T-cell (primary cell): ENCODE measurements around the genes UBR2 and CUL7.

- PRO-cap, 7 experiments: peak in 1 of 7 experiments; most common minus-strand start chr6:42281699 (in 1)
These were observed 63.7 kb upstream of the MRPS10 start for GRCh38 chr6:42281065-42282069.

DNA sequence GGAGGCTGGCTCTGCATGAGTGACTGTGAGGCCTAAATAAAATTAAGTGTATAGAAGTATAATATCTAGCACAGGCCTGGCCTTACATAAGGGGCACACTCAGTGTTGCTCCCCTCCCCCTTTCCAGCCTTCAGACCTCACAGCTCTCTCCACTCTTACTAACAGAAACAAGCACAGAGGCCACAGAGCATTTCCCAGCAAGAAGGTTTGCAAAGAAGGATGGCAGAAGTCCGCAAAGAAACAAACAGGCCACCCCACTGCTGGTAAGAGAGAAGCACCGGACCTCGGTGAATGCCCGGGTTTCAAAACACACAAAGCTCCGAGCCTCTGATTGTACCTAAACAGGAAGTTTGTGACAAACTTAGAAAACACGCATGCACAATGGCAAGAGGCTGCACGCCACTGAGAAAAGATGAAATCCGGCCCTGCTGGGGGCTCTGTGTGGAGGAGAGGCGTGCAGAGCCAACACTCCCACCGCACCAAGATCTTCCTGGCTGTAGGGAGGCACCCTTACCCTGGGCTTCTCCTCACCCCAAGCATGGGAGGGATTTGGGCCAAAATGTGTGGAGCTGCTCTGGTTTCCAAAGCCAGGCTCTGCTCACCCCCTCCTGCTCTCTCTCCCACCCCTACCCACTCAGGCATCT is 84.5 kb downstream of the TRERF1 start:
- PRO-cap, 7 experiments: peak in 1 of 7 experiments; most common plus-strand start position 422 of the sequence (in 1); most common minus-strand start position 293 of the sequence (in 1)

- PRO-cap, 7 experiments: no peak in any of the 7 experiments
These were observed 3.3 kb downstream of the TRERF1 start for GRCh38 chr6:42448443-42448825.

- PRO-cap, 7 experiments: peak in 7 of 7 experiments; most common plus-strand start chr6:42564244 (in 7); most common minus-strand start chr6:42564374 (in 5)
These were observed at the start of gene UBR2 for GRCh38 chr6:42563523-42564683. Gene UBR2 (plus strand): TSS chr6:42564029.

DNA sequence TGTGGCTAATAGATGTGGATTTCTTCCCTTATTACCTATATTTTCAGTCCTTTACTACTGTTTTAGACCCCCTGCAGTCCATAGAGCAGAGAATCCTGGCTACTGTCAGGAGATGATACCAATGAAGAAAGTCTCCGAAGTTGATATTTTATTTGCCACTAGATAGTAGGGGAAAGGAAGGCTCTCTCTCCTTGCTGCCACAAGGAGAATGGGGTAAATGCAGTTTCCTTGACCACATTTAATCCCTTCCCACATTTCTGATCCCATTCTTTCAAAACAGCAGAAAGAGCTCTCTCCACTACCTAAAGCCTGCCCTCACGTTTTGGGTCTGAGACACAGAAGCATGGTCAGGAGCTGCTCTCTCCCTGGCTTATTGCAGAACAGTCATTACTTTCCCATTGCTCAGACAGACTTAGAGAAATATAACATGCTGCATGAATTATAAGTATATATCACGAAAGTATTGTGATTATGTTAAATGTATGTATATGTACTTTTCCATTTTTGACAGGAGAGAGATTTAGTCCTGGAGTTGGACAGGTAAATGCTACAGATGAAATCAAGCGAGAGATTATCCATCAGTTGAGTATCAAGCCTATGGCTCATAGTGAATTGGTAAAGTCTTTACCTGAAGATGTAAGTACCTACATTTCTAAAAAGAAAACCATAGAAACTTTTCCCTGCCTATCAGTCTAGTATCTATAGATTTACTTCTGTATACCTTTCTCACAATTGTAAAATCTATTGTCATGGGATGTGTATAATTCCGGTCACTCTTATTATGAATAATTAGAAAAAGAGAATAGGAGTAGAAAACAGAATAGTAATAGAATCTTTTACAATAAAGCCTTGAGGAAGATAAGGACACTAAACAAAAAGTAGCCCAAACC is 77.2 kb downstream of the PRPH2 start:
- PRO-cap, 7 experiments: no peak in any of the 7 experiments

GRCh38 chr6:42766282-42766746 is 15.5 kb upstream of the BICRAL start:
- PRO-cap, 7 experiments: no peak in any of the 7 experiments

GRCh38 chr6:42783280-42784277 is 1.7 kb downstream of the BICRAL start:
- PRO-cap, 7 experiments: peak in 7 of 7 experiments; most common plus-strand start chr6:42783496 (in 6); most common minus-strand start chr6:42783414 (in 6)

GRCh38 chr6:42932998-42933912 is 4.0 kb downstream of the CNPY3 start:
- PRO-cap, 7 experiments: no peak in any of the 7 experiments

DNA sequence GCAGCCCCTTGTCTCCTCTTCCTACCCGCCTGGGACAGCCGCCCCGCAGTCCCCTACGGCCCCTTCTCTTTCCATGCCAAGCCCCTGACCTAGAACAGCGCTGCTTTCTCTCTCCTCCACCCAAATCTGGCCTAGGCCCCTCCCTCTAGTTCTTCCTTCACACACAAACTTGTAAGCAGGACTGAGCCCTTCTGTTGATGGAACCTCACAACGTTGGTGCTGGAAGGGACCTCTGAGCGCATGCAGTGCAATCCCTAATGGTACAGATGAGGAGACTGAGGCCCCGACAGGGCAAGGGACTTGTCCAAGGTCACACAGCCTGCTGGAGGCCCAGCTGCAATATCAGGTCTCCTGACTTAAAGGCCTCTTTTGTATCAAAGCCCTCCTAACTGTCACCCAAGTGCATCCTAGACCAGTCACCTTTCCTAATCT is 767 bp downstream of the PPP2R5D start:
- PRO-cap, 7 experiments: no peak in any of the 7 experiments

DNA sequence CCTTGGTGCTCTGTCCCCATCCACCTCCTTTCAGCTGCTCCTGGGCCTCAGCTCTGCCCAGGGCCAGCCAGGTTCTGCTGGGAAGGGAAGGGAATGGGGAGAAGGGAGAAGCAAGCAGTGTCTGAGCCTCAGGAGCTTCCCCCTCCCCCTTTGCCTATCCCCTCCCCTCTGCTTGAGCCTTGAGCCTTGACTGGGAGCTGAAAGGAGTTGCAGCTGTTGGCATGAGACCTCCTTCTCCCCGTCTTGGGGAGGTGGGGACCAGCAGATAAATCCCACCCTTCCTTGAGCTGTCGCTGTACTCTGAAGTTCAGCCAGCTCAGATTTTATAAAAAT is 512 bp upstream of the RRP36 start:
- PRO-cap, 7 experiments: no peak in any of the 7 experiments

- PRO-cap, 7 experiments: peak in 7 of 7 experiments; most common plus-strand start chr6:43053894 (in 3); most common minus-strand start chr6:43053799 (in 4)
These were observed at the start of gene CUL7 for GRCh38 chr6:43053206-43054154. Gene CUL7 (minus strand): TSS chr6:43053851.

GRCh38 chr6:43184290-43184650 is 2.3 kb downstream of the CUL9 start:
- PRO-cap, 7 experiments: no peak in any of the 7 experiments

GRCh38 chr6:43219956-43220687 is 9.2 kb downstream of the DNPH1 start:
- PRO-cap, 7 experiments: no peak in any of the 7 experiments

DNA sequence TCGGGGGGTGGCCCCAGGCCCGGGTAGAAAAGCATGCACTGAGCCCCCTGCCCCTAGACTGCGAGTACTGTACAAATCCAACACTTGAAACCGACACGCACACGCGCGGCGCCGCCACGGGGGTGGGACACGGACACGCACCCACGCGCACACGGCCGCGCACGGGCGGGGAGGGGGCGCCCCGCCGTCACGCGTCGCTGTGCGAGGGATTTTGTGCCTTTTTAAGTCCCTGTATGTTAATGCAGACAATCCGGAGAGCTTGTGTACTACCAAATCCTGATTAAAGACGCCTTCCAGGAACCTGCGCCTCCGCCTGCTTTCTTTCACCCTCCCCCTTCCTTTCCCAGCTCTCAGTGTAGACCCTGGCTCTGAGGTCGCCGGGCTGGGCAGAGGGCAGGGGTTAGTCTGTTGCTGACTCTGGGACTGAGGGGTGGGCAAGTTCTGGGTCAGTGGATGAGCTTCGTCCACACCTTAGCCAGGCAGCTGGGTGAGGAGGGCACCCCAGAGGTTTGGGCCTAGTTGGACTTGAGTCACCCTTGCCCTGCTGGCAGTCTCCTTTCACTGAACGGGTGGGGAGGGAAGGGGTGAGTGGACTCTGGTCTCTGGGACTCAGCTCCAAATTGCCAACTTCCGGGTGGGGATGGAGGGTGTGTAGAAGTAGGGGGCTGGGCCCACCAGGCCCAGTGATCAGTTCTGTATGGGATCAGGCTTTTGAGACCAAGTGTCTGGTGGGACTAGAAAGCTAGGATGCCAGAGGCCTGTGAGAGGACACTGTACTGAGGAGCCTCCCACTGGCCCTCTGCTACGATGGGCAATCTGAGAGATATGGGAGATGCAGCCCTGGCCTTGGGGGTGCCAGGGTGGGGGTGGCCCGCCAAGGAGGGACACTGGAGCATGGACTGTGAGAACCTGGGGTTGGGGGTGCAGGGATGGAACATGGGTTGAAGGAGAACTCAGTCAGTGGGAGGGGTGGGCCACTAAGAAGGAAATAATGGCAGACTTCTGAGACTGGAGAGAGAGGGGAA is 21.4 kb upstream of the SLC22A7 start:
- PRO-cap, 7 experiments: no peak in any of the 7 experiments

- PRO-cap, 7 experiments: no peak in any of the 7 experiments
These were observed 1.5 kb downstream of the SLC22A7 start for GRCh38 chr6:43299283-43300201.

DNA sequence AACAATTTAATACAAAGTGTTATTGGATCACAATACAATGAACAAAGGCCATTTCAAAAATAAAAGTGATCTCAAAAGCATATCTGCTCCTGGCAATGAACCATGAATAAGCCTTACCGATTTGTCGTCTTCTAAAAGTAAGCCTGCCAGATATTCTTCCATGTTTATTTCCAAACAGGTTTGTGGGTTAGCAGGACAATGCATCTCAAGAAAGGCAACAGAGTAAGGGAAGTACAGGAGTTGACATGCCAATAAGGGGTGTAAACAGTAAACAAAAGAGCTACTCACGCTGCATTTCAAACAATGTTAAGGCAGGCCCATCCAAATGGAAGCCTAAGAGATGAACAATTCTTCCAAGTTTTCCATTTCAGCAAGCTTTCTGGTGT is 27.7 kb upstream of the CRIP3 start:
- PRO-cap, 7 experiments: no peak in any of the 7 experiments

- PRO-cap, 7 experiments: no peak in any of the 7 experiments
These were observed 29.2 kb downstream of the ZNF318 start for GRCh38 chr6:43340174-43340679.

DNA sequence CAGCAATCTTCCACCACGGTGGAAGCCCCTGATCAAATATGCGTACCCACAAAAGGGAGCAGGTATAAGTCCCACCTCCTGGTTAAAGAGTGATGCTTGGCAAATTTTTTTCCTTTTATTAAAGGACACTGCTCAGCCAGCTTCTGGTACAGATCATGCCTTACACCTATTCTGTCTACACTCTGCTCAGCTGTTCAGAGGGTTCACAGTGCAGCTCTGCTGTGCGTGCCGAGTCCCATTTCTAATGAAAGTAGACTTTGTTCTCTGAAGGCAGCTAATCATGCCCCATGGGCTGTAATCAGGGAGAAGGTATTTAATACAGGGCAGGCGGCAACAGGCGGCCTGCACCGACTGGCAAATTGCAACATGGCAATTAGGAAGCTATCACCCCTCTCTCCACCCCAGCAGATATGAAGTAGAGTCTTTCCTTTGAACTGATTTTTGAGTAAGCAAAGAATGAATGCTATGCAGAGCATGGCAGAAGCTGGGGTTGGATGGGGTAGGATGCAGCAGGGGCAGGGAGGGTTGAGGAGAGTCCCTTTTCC is 16.3 kb downstream of the LRRC73 start:
- PRO-cap, 7 experiments: no peak in any of the 7 experiments

- PRO-cap, 7 experiments: no peak in any of the 7 experiments
These were observed 596 bp upstream of the LRRC73 start for GRCh38 chr6:43510592-43511292.

DNA sequence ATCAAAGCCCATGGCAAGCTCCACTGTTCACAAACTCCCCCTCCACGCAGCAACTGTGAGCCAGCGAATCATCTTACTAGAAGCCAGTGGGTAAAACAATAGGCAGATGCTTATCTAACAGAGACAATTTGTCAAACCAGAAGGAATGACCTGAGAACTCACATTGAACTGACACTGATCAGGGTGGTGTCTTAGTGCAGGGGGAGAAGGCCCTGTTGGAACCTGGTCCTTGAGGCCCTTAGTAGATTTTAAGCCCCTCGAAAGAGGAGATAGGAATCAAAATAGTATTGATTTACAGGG is 4.5 kb downstream of the MRPS18A start:
- PRO-cap, 7 experiments: no peak in any of the 7 experiments